A375 (cell line): ENCODE data around the genes OR4X2, TRIM51G, OR5D13, OR5AS1, OR5M8, OR9G1 and APLNR.

DNA sequence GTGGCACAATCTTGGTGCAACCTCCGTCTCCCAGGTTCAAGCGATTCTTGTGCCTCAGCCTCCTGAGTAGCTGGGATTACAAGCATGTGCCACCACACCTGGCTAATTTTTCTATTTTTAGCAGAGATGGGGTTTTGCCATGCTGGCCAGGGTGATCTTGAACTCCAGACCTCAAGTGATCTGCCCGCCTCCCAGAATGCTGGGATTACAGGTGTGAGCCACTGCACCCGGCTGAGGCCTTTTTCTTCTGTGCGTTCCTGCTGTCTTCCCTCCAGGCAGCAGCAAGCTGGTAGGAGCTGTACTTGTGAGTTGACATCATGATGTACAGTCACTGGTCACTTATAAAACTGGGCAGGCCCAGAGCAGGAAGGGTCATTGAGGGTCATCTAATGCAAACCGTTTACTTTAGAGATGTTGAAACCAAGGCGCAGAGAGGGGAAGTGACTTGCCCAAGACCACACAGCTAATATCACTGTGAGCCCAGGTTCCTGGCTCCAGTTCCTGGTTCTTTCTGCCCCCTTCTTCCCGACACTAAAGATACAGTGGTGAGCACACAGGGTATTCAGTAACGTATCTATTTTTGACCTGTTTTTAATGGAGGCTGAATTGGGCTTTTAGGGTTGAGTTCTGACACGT lies 27.2 kb downstream of the PTPRJ start:
- RAMPAGE, long total RNA, result no peak

DNA sequence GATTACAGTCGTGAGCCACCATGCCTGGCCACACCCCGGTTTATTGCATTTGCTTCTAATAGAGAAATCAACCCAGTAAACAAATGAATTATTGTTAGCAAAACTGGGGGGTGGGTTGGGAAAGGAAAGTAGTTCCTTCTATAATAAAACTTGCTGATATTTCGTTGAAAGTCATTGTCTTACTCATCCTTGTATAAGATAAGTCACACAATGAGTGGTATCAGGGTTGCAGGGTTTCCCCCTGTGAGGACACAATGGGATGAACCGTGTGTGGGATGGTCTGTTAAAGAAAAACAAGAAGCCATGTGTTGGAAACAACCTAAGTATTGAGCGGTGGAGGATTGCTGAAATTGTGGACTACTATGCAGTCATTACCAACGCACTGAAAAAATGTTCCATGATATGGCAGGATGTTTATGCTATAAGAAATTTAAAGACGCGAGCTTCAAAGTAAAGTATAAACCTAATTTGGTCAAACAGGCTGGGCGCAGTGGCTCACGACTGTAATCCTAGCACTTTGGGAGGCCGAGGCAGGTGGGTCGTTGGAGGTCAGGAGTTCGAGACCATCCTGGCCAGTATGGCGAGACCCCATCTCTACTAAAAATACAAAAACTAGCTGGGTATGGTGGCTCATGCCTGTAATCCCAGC lies 28.6 kb downstream of the PTPRJ start:
- RAMPAGE, long total RNA, result no peak

DNA sequence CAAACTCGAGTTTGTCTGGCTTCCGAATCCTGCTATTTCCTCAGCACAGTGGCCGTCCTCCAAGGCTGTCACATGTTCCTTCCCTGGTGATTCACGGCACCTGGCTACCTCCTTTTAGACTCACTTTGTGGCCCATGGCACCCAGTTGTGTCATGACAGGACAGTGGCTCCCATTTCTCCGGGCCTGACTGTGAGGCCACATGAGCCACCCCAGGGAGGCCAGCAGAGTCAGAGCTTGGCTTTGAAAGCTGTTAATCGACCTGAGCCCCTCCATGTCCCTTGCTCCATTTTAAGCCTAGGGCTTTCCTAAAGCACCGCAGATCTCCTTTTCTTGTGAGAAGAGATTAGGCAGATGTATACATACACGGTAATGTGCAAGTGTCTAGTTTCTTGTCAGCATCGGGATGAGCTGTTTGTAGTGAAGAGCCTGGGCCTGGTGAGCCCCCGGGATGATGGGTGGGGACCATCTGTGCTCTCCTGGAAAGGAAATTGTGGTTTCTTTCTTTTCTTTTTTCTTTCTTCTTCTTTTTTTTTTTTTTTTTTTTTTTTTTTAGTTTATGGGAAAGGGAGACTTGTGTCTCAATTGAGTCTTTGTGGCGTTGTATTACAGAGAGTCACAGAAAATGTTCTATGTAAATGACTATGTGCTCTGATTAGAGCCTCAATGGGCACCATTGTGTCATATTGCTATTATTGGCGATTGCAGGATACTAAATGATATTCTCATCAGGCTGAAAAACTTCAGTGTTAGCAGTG lies 54.8 kb downstream of the PTPRJ start:
- RAMPAGE, long total RNA, result no peak

GRCh38 chr11:48043223-48043612 lies 62.9 kb downstream of the PTPRJ start:
- RAMPAGE, long total RNA, result no peak

DNA sequence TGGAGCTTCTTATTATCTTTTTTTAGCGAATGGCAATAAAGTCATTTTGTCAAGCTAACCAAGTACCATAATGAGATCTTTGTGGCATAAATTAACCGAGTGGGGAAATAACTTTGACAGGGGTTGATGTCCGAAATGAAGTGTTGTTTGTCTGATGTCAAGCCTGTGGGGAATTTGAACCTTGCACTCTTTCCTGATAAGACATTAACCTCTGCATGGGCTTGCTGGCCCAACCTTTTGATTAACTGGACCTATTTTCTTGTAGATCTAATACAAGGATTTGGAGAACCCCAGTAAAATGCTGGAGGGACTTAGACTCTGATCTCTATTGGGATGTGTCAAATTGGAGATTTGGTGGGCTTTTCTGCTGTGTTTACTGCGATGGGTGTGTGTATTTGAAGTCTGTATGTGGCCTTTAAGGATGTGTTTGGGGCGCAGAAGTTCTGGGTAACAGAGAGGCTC lies 114.0 kb downstream of the PTPRJ start:
- RAMPAGE, long total RNA, result no peak

DNA sequence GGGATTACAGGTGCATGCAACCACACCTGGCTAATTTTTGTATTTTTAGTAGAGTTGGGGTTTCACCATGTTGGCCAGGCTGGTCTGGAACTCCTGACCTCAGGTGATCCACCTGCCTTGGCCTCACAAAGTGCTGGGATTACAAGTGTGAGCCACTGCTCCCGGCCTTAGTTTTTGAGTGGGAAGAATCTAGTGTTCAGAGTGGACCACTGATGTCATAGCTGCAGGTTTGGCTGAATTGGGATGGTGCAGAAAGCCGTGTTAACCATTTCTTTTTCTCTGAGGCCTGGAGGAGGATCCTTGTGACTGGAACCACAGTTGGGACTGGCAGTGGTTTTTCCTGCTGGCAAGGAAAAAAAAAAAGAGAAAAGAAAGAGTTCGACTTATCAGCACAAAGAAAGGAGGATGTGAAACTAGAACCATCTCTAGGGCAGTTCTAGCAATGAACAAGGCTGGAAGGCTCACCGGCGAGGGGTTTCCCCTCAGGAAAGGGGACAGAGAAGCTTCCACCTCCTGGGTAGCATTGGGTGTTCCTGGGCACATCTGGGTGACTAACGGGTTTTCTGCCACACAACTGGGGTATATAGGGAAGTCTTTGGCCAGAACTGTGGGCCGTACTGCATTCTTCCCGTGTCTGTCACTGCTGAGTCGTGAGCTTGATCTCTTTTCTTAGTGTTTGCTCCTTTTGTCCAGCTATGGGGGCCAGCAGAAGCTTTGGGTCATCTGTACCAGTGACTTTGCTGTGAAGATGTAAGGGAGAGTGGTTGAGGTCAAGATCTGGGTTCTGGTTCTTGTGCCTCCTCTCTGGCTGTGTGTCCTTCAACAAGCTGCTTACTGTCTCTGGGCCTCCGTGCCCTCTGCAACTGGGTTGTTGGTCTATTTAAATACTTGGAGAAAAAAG lies 109.5 kb upstream of the OR4B1 start:
- RAMPAGE, long total RNA, result no peak

DNA sequence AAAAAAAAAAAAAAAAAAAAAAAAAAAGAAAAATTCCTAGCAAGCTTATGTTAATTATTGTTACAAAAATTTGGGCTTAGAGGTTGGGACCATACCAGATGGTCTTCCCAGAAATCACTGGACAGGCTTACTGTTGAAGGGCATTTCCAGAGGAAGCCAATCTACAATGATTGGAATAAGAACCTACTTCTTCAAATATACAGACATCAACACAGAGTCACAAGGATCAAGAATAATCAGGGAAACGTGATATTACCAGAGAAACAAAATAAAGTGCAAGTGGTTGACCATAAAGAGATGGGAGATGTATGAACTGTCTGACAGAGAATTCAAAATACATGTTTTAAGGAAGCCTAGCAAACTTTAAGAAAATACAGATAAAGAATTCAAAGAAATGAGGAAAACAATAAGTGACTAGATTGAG lies 102.2 kb upstream of the OR4B1 start:
- RAMPAGE, long total RNA, result no peak

GRCh38 chr11:48135857-48136393 lies 80.7 kb upstream of the OR4B1 start:
- RAMPAGE, long total RNA, result no peak

DNA sequence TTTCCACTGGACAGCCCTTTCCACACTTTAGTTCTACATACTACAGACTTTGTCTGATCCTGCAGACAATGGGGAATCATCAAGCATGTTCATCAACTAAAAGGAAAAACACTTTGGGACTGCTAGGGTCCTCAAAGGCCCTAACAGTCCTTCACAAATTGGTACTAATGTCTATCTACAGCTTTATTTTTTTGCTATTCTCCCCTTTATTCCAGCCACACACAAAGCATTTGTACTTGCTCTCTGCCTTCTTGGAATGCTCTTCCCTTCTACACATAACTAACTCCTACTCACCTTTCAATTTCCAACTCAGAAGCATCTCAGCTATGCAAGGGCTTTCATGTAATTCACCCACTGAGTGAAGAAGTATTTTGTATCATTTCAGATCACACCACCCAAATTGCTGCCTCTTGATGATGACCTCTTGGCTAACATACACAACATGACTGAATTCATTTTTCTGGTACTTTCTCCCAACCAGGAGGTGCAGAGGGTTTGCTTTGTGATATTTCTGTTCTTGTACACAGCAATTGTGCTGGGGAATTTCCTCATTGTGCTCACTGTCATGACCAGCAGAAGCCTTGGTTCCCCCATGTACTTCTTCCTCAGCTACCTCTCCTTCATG lies at the start of gene OR4X2:
TSS of gene OR4X2 (plus strand) at position 443 of the 625 bp plus-strand sequence.
- RAMPAGE, long total RNA, result no peak

DNA sequence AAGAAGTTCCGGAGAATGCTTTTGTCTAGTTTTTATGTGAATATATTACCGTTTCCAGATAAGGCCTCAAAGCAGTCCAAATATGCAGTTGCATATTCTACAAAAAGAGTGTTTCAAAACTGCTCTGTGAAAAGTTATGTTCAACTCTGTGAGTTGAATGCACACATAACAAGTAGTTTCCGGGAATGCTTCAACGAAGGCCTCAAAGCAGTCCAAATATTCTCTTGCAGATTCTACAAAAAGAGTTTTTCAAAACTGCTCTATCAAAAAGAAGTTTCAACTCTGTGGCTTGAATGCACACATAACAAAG lies 67.9 kb downstream of the TRIM51G start:
- RAMPAGE, long total RNA, result no peak

DNA sequence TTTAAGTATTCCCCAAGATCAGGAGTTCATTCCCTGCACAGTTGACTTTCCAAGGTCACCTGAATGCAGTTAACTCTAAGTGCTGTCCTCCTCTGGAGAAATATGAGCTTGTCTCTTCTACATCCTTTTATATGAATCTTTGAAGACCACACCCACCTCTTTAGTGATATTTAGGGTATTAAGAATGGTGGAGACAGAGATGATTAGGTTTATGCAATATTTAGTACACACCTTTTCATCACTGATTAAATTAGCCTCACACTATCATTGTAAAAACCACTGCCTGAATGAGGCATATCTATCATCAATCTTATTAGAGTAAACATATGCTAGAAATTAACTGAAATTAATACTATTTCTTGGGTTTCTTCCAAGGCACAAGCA lies at the start of gene TRIM51G:
TSS of gene TRIM51G (minus strand) at position 96 of the 384 bp plus-strand sequence.
- RAMPAGE, long total RNA, result no peak

- RAMPAGE, long total RNA, result no peak
Measured at GRCh38 chr11:50169768-50170375, 187.5 kb upstream of the OR4C12 start.

- RAMPAGE, long total RNA, result no peak
Measured at GRCh38 chr11:55773145-55773566, at the start of gene OR5D13. Gene OR5D13, plus strand, starts transcription at chr11:55773438.

GRCh38 chr11:56027380-56027771 lies at the start of gene OR5AS1:
Gene OR5AS1, plus strand, starts transcription at chr11:56027654.
- RAMPAGE, long total RNA, result no peak

GRCh38 chr11:56491293-56491640 lies at the start of gene OR5M8:
Gene OR5M8, minus strand, starts transcription at chr11:56491370.
- RAMPAGE, long total RNA, result no peak

DNA sequence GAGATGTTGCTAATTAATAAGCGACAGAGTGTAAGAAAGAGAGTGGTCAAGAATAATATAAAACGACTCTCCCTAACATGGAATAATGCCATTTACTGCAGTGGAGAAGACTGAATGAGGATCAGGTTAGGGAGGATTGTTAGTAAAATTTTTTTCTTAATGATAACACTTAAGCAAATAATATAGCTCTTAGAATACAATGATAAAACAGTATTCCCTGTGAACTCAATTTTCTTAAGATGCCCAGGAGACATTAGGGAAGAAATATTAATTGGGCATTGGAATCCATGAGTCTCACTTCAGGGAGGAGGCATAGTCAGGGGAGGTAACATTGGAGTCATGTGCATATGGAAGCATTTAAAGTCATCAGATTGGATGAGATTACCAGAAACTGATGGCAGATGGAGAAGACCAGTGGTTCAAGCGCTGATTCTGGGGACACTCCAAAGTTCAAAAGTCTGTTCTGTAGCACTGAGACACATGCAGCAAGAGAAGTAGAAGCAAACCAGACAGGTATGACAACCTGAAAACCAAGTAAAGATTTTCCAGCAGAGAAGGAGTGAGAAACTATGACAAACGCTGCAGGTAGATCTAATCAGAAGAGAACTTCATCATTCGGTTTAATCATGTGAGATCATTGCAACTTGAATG lies at the start of gene OR9G1:
TSS of gene OR9G1 (plus strand) at position 418 of the 651 bp plus-strand sequence.
- RAMPAGE, long total RNA, result no peak

DNA sequence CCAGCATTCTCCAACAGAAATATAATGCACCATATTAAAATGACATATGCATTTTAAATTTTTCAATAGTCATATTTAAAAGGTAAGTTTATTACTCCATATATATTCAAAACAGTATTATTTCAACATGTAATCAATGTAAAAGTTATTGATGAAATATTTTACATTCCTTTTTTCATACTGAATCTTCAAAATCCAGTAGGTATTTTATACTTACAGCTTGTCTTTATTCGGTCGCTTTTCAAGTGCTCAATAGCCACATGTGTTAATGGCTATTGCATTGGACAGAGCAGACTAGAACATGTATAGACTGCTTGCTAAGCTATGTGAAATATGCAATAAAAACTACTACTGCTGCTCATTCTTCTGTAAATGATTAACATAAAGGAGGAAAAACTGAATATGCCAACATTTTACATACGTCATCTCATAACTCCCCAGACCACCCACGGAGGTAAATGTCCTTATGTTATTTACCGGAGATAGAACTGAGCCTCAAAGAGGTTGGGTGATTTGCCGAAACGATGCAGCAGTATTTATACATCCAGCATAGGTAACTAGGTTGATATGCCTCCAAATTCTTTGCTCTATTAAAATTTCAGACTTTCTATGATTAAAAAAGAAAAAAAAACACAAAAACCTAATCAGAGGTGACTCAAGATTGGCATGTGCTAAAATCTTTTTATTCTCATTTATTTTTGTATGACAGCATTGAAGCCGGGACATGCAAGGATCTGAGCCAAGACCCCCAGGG lies 78.7 kb upstream of the OR5AK2 start:
- RAMPAGE, long total RNA, result no peak

DNA sequence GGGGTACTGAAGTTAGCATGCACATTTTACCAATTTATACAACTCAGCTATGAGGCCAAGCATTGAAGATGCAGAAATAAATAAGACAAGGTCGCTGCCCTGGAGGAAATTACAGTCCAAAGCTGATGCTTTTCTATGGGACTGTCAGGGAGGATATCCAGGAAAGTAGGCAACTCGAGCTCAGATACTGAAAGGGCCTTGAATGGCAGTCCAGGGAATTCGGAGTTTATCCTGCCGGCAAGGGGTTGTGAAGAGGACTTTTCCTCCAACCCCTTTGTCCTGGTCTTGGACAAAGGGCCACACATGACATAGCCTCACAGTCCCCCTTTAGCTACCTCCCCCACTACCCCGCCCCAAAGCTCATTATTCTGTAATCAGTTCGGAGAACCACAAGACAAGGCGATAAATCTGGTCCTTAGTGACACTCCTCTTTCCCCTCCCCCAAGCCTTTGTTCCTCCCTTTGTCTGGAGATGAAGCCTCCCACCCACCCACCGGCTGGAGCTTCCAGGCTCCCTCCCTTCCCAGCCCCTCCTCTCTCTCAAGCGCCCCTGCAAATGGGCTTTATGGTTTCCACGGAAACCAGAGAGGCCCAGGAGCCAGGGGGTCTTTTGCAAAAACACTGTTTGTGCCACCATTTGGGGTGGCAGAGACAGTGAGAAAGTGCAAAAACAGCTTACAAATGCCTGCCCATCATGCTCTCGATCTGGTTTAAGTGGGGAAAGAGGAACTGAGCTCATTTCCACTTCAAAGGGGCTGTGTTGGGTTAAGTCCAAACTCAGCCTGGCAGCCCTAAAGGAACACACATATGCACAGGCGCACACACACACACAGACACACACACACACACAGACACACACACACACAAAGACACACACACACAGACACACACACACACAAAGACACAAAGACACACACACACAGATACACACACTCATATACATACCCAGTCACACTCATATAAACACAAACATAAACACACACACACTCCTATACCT lies 23.7 kb downstream of the APLNR start:
- RAMPAGE, long total RNA, result no peak

DNA sequence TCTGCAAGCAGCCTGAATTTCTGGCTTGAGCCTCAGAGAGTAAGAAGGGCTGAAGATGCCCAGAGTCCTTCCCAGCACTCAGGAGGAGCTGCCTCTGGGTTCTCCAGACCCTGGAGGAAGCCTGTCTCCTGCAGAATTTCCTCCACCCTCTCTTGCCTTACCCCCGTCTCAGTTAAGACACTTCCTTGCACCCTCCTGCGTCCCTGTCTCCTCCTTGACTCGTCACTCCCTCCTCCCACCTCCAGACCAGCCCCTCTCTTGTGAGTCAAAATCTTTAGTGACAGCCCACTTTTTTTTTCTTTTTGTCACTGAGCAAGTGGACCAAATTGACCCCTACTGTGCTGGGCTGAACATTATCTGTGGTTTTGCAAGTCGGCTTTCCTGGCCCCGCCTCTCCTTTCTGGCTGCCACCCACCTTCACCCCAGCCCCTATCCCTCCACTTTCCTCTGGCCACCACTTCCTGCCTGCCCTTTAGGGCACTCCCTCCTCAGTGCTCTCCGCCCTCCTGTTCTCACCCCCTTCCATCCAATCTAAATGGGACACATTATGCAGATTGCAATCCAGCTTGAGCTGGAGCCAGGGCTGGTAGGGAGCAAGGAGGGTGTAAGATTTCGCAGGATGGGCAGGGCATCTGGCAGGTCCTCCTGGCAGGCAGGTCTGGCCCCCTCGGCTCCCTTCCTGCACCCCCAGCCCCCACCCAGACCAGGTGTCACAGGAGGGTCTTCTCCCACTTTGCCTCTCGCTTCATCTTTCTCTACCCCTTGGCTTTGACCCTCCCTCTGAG lies at the start of gene APLNR:
TSS of gene APLNR (minus strand) at position 179 of the 785 bp plus-strand sequence.
- RAMPAGE, long total RNA, result no peak

DNA sequence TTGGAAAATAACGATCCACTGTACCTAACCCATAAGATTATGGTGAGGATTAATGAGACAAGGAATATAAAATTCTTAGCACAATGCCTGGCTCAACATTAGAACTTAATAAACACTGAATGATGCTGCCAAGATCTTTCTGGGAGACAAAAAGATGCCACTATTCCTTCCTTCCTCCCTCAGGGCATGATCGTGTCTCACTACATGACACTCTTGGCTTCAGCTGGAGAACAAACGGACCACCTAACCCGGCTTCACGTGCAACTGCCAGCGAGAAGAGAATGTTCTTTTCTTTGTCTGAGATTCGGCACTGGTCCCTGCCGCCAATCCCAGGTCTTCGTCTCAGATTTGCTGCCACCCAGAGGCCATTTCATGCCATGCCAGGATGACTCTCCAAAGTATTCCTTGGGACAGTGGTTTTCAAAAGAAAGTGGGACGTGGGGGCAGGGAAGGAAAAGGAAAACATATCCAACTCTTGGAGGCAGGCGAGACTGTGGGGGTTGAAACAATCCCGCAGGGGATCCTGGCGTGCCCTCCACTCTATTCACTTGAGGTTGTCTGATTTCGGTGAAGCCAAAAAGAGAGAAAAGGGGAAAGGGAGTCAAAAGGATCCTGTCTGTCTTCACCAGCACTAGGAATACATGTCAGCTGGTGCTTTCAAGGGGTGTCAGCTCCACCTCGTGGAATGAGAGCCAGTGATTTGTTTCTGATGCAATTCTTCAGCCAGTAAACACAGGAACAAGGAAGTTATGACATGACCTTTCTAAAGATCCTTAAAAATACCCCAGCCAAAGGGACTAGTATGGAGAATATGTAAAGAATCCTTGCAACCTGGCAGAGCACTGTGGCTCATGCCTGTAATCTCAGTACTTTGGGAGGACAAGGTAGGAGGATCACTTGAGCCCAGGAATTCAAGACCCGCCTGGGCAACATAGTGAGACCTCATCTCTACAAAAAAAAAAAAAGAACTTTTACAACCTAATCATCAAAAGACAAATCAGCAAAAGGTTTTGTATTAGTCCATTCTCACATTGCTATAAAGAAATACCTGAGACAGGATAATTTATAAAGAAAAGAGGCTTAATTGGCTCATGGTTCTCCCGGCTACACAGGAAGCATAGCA lies 41.0 kb upstream of the APLNR start:
- RAMPAGE, long total RNA, result no peak